Hair follicular keratinocyte (primary cell): ENCODE measurements around a stretch of chr6.

- RAMPAGE, long total RNA = no peak
Measured at GRCh38 chr6:139166821-139167324, 32.0 kb downstream of the HECA start.

DNA sequence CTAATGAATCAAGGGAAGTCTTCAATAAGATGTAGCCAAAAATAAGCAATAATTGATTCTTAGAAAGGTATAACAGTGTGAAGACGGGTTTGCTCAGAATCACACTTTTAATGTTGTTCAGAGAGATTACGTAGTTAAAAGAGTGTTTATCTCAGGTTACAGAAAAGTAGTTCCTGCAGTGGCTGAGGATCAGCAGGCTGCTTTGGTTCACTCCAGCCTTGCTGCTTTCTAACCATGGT lies 41.0 kb downstream of the HECA start:
- RAMPAGE, long total RNA = no peak

DNA sequence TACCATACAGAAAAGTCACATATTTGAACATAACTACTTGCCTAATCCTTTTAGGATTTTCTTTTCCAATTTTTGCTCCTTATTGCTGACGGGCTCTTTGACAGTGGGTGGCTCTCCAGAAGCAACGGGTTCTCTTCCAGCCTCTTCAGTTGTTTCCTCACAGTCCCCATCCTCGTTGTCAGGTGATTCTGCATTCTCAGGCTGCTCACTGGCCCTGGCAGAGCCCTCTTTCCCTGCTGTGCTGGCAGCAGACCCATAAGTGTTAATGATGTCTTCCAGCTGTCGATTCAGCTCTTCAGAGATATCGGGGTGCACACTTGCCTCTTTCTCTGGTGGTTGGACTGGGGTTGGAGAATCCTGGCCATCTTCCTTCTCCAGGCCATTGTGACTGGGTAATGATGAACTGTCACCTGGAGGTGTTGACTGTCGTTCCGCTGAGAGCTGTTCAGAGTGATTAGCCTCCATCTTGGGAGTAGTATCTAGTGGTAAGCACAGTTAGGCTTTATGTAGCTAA lies 3.3 kb downstream of the TXLNB start:
- RAMPAGE, long total RNA = no peak

- RAMPAGE, long total RNA = no peak
Measured at GRCh38 chr6:139371285-139372356, 2.8 kb downstream of the CITED2 start.

DNA sequence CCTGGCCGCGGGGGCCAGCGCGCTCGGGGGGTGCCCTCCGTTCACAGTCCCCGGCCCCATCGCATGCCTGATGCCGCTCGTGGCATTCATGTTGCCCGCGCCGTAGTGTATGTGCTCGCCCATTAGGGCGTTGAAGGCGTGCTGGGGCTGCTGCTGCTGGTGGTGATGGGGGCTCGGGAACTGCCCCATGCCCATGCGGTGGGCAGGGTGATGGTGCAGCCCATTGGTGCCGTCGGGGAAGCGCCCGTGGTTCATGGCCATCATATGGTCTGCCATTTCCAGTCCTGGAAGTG lies 833 bp downstream of the CITED2 start:
- RAMPAGE, long total RNA = no peak

- RAMPAGE, long total RNA = no peak
Measured at GRCh38 chr6:139374715-139375709, 564 bp upstream of the CITED2 start.

GRCh38 chr6:139490267-139490926 lies 115.9 kb upstream of the CITED2 start:
- RAMPAGE, long total RNA = no peak

GRCh38 chr6:139505391-139505654 lies 130.9 kb upstream of the CITED2 start:
- RAMPAGE, long total RNA = no peak

DNA sequence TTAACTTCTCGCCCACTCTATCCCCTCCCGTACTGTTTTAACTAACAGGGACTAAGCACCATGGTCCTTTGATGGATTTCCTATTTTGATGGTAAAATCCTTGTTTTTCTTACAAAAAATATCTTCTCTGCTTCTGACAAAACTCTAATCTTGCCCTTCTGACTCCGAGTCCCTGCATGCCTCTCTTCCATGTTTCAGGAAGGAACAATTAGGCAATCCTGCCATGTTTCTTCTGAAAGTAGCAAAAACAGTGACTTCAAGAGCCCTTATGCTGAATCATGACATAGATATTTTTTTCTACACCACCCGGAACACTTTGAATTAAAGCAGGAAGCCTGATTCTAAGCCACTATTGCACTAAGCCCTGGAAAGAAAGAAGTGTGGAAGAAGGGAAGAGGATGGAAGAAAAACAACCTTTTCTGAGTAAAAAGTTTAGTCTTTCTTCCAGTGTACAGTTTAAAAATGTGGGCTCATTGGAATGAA lies 159.1 kb upstream of the CITED2 start:
- RAMPAGE, long total RNA = no peak

GRCh38 chr6:139977782-139978545 lies 603.5 kb upstream of the CITED2 start:
- RAMPAGE, long total RNA = no peak

DNA sequence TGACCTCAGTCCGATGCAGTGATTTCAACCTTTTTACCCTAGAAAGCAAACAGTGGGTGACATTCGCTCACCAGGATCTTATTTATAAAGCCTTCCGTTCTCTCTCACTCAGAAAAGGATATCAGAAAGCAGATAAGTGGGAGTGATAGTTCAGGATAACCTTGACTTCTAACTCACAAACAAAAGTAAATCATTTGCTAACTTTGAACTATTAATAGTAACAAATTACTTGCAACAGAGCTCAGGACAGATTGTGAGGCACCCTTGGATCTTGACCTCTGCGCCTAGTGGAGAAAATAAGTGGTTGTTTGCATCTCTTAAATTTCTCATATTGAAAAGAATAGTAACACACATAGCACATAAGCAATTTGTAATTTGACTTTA lies 637.1 kb upstream of the CITED2 start:
- RAMPAGE, long total RNA = no peak

DNA sequence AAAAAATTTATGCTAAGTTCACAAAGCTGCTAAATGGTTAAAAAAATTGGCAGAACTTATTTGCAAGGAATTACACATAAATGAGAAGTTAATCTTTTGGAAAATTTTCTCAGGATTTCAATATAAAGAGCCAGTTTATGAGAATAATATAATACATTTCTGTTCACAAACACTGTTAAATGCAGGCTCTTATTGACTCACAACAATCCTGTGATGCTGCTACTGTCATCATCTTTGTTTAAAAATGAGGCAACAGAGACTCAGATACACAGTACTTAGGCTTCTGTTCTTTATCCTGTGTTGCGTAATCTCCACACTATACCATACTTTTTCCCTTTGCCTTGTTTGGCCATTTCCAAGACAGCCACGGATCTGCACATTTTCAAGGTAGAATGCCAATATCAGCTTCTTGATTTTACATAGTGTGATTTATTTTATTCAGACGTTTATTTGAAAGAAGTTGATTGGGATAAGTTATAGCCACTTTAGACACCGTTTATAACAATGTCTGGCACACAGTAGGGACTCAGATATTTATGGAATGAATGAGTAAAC lies 699.0 kb upstream of the CITED2 start:
- RAMPAGE, long total RNA = no peak

DNA sequence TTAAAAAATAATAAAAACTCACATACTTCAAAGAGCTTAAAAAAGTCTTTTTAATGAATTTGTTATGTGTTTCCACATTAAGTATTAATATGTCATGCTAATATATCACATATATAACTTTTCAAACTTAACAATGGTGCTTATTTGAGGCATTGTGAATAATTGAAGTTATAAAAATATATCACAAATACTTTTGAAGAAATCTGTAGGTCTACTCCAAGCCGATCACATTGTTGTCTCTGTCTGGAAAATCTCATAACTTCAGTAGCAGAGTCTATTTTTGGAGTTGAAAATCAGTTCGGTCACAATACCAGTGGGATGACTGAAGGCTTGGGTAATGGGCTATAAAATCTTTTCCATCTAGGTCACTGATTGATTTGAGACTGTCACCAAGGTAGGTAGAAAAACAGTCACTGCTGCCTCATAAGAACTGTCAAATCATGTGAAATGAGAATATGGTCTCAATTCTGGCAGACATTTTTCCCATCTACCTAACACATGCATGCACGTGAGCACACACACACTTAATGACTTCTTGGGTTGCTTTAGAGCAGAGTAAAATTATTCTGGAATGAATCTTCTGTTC lies 1162.7 kb upstream of the CITED2 start:
- RAMPAGE, long total RNA = no peak

DNA sequence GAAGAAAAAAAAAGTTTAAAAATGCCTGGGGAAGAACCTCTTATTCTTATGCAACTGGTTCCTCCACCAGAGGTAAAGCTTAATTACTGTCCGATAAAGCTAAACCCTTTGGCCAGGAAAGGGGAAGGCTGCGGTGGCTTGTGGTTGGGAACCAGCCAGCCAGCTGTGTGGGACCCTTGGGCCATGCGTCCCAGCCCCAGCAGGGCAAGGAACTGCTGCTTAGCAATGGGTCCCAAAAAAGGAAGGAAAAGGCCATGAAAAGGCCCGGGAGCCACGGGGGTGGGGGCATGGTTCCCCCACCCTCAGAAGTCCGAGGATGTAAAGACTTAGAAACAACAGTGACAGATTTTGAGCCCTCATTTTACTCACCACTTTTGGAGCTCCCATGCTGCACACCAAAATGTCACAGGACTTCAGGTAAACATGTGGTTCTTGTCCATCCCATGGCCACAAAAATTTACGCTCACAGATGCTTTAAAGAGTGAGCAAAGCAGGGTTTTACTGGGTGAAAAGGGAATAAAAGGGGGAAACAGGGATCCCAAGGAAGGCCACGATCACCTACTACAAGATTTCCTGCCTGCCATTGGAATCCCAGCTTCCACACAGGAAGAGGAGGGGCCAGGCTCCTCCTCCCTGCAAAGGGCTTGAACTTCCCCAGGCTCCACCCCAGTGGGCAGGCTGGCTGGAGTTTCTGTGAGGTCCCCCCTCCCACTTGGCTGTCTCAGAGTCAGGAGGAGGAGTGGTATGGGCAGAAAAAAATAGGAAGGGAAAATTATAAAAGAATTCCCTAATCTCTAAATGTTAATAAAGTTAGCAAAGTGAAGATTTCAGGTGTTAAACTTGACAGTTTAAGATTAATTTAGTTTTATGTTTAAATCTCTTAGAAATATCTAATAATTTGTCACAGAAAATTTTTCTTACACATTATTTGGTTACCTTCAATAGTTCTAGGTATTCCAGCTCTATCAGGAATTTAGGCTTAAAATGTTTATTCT lies 1234.6 kb upstream of the GJE1 start:
- RAMPAGE, long total RNA = no peak

DNA sequence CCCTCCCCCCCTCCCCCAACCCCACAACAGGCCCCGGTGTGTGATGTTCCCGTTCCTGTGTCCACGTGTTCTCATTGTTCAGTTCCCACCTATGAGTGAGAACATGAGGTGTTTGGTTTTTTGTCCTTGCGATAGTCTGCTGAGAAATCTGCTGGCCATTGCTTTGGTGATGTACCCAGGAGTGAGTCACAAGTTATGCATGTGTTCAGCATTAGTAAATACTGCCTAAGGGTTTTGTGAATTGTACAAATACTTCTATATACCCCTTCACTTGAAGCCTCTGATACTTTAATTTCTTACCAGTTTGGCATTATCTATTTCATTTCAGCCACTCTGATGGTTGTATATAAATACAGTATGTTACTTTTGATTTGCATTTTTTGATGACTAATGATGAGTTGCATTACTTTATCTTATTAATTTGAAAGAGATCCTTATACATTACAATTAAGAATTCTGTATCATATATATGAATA lies 711.3 kb upstream of the GJE1 start:
- RAMPAGE, long total RNA = no peak

DNA sequence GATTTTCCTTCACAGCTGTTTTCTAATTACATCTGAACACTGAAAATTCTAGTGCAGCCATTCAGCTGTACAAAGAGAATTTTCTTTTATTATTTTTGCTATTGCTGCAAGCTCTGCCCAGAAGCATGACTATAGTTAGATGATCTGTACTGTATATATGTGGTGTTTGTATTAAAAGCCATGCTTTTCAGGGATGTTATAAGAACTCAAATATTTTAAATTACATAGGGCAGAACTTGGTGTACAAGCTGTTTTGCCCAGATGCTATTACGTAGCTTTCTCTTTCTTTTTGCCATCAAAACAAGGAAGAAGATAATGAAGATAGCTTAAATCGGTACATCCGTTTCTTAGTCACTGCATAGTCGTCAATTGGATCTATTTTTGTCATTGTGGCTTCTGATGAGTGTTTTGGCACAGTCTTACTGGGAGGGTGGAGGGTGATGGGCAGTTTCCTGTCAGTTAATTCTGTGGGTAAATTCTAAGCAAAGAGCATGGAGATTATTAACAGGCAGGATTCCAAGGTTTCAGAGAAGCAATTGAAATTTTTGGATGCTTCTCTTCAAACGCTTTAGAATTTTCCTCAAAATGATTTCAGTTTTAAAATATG lies 649.2 kb upstream of the GJE1 start:
- RAMPAGE, long total RNA = no peak

DNA sequence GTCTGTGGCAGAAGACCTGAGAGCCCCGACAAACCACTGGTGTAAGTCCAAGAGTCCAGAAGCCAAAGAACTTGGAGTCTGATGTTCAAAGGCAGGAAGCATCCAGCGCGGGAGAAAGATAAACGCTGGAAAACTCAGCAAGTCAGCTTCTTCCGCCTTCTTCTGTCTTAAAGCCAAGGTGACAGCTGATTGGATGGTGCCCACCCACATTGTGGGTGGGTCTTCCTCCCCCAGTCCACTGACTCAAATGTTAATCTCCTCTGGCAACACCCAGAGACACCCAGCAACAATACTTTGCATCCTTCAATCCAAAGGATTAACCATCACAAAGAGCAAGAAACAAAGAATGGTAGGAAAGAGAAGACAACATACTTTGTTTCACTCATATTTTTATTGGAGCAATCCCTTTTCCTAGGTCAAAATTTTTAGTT lies 102.4 kb upstream of the GJE1 start:
- RAMPAGE, long total RNA = no peak

GRCh38 chr6:142184338-142184874 lies 37.3 kb downstream of the VTA1 start:
- RAMPAGE, long total RNA = no peak

GRCh38 chr6:142294709-142295053 lies 7.1 kb upstream of the ADGRG6 start:
- RAMPAGE, long total RNA = no peak

- RAMPAGE, long total RNA = no peak
Measured at GRCh38 chr6:142302381-142302923, 645 bp downstream of the ADGRG6 start.